Mesenchymal stem cell of adipose (primary cell): ENCODE results near the gene CHGA.

- CAGE, long polyA plus RNA, result no peak
These were observed 12.4 kb downstream of the FBLN5 start for GRCh38 chr14:91935107-91935480.

- CAGE, long polyA plus RNA, result no peak
These were observed 384 bp upstream of the FBLN5 start for GRCh38 chr14:91947759-91948397.

- CAGE, long polyA plus RNA, result no peak
These were observed 35.9 kb downstream of the CPSF2 start for GRCh38 chr14:92157546-92158200.

GRCh38 chr14:92459247-92460126 lies 54.1 kb upstream of the RIN3 start:
- CAGE, long polyA plus RNA, result no peak

GRCh38 chr14:92514105-92514885 lies 714 bp downstream of the RIN3 start:
- CAGE, long polyA plus RNA, result no peak

DNA sequence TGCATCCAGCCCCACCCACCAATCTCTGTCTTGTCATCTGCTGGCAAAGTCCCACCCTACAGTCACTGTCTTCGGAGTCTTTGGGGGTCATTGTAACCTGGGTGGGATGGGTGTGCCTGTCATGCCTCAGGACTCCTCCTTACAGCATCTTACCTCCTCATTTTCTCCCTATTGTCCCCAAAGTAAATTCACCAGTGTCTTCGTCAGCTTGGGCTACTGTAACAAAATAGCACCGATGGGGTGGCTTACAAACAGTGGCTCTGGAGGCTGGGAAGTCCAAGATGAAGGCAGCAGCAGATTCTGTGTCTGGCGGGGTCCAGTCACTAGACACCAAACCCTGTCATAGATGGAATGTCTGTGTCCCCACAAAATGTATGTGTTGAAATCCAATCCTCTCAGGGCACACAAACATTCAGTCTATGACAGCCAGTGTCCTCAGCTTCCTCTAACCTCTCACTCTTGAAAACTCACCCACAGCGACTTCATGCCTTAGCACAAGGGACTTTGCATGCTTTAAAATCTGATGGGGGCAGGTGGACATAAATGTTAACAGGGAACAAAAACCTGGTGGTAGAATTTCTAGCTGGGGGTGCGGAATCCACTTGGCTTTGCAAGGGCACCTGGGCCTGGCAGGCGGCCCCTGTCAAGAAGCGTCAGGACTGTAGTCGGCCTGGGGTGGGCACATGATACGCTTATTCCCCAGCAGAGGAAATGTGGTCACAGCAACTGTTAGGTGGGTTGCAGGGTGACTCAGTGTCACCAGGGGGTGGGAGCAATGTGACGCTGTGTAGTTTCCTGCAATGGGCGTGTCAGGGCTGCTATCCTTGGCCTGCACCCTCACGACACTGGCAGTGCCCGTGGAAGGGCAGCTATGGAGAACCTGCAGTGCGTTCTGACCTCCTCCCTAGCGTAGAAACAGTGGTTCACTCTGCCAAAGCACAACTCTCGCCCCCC lies 17.6 kb downstream of the RIN3 start:
- CAGE, long polyA plus RNA, result no peak

DNA sequence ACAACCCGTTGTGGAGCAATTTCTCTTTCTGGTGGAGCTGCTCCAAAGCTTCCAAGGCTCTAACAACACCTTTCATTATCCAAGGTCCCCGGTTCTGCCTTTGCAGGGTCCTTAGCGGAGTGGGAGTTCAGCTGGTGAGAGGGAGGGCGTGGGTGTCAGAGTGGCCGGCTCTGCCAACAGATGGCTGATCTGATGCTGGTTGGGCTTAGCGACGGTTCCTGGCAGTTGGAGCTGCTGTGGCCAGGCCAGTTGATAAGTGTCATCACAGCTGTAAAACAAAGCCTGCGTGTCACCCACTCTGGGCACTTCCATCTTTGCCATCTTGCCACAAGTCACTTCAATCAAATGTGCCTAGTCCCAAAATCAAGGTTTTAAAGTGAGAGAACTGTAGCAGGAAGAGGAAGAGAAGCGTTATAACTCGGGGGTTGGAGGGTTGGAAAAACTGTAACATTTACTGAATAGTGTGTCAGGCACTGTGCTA lies 36.3 kb downstream of the RIN3 start:
- CAGE, long polyA plus RNA, result no peak

DNA sequence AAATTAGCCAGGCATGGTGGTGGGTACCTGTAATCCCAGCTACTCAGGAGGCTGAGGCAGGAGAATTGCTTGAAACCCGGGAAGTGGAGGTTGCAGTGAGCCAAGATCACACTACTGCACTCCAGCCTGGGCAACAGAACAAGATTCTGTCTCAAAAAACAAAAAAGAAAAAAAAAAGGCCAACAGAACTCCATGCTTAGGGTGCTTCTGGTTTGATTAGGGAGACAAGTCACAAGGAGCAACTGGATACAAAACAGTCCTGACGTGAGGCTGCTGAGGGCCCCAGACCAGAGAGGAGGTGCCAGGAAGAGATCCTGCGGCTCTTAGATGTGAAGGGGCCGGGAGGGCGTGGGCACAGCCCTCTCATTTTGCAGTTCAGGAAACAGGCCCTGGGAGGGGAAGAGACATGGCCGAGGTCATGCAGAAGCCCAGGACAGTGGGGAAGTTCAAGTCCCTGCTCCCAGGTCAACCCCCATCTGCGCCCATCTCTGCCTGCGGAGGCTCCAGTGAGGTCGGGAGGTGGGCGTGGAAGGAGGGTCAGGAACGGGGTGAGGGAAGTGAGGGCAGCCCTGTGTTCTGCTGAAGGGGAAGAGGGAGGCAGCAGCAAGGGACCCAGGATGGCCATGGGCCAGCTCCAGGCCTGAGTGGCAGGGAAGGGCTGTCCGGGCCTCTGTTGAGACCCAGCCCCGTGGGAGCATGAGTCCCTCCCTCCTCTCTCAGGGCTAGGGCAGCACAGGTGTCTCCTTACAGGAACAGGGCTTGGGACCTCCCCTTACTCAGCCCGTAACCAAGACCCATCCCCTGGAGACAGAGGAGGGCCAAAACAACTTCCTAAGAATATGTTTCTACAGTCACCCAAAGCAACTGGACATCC lies 91.0 kb downstream of the LGMN start:
- CAGE, long polyA plus RNA, result no peak

DNA sequence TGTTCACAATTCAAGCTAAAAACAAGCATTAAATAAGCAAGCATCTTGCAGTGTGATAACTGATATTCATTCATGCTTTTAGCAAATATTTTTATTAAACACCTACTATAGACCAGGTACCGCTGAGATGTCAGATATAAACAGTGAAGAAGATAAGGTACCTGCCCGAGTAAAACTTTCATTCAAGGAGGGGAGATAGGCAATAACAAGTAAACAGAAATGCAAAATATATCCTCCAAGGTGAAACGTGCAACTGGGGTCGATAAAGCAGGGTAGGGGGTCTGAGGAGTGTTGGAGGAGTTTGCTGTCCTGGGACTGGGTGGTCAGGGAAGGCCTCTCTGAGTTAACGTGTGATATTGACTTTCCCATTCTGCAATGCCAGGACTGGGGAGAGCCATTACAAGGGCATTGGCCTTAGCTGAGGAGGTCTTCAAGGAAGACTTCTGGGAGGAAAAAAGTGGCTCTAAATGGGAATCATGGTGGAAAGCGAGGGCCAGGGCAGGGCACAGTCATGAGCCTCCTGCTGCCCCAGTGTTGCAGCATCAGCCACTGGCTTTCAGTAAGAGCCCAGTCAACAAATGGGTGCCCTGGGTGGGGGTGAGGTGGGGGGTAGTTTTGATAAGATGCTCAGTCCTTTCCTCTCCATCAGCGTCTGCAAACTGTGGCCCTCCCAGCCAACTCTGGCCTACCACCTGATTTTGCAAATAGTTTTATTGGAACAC lies 79.2 kb downstream of the LGMN start:
- CAGE, long polyA plus RNA, result no peak

GRCh38 chr14:92706742-92707003 lies 41.8 kb downstream of the LGMN start:
- CAGE, long polyA plus RNA, result no peak

DNA sequence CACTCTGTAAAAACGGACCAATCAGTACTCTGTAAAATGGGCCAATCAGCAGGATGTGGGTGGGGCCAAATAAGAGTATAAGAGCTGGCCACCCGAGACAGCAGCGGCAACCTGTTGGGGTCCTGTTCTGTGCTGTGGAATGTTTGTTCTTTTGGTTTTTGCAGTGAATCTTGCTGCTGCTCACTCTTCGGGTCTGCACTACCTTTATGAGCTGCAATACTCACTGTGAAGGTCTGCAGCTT lies 1.8 kb upstream of the LGMN start:
- CAGE, long polyA plus RNA, result no peak

- CAGE, long polyA plus RNA, result no peak
These were observed at the start of gene CHGA for GRCh38 chr14:92922796-92923832. Gene CHGA (plus strand): TSS chr14:92923150.

DNA sequence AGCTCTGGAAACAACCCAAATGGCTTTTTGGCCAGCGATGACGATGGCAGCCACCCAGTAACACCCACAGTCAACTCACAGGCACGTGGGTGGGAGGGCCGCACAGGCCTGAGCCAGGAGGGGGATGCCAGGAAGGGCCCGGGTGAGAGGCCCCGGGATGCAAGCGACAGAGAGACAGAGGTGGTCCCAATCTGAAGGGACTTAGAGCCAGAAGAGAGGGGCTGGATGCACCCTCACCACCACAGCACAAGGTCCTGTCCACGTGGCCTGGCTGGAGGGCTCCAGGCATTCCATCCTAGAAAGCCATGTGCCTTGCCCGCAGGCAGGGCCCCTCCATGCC lies 50.7 kb downstream of the CHGA start:
- CAGE, long polyA plus RNA, result no peak

- CAGE, long polyA plus RNA, result no peak
These were observed 76.2 kb downstream of the ITPK1 start for GRCh38 chr14:93039417-93040125.

DNA sequence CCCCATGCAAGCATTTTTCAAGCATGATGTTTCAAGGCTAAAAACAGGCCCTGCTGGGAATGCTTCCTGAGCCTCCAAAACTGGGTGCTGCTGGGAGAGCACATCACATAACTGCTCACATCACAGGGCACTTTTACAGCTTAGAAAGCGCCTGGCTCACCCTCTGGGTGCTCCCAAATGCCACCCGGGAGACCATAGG lies 58.9 kb downstream of the ITPK1 start:
- CAGE, long polyA plus RNA, result no peak

DNA sequence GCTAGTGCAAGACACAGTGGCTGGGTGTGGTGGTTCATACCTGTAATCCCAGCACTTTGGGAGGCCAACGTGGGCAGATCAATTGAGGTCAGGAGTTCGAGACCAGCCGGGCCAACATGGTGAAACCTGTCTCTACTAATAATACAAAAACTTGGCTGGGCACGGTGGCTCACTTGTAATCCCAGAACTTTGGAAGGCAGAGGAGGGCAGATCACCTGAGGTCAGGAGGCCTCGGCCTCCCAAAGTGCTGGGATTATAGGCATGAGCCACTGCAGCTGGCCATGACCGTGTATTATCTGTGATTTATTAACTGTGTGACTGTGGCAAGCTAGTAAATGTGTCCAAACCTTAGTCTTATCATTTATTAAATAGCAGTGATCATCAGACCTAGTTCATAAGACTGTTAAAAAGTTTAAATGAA lies 7.1 kb upstream of the ITPK1 start:
- CAGE, long polyA plus RNA, result no peak

DNA sequence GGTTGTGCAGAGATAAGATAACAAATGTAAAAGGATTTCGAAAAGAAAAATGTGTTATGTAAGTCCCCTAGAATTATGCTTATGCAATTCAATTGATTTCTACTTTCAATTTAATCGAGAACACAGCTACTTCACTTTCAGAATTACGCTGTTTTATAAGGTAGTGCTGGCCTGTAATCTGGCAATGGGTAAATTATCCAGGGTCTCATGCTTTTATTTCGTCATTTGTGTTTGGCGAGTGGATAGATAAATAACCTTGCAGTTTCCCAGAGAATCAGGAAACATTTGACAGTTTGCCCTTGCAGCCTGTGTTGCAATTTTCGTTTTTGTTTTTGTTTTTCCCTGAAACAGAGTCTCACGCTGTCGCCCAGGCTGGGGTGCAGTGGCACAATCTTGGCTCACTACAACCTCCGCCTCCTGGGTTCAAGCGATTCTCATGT lies 33.6 kb downstream of the MOAP1 start:
- CAGE, long polyA plus RNA, result no peak

GRCh38 chr14:93184060-93184766 lies 484 bp downstream of the MOAP1 start:
- CAGE, long polyA plus RNA, result no peak

DNA sequence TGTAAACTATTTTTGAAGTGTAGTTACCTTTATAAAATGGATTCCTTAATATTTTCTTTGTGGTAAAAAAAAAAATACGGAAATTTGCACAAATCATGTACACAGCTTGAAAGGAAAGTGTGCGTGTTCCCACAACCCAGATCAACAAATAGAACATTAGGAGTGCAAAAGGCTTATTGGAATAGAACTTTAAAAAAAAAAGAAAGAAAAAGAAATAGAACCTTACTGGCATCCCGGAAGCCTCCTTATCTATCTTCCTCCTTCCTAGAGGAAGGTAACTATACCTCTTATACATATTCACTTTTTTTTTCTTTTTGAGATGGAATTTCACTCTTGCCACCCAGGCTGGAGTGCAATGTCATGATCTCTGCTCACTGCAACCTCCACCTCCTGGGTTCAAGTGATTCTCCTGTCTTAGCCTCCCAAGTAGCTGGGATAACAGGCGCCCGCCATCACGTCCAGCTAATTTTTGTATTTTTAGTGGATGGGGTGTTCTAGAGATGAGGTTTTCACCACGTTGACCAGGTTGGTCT lies 1.5 kb downstream of the UBR7 start:
- CAGE, long polyA plus RNA, result no peak

- CAGE, long polyA plus RNA, result no peak
These were observed 34.1 kb downstream of the UBR7 start for GRCh38 chr14:93241116-93241691.